Tibial artery (tissue), 1 donor: ENCODE measurements around a stretch of chr12.

- PRO-cap, result no peak
These were observed 6.8 kb downstream of the EMG1 start for GRCh38 chr12:6977280-6978078.

DNA sequence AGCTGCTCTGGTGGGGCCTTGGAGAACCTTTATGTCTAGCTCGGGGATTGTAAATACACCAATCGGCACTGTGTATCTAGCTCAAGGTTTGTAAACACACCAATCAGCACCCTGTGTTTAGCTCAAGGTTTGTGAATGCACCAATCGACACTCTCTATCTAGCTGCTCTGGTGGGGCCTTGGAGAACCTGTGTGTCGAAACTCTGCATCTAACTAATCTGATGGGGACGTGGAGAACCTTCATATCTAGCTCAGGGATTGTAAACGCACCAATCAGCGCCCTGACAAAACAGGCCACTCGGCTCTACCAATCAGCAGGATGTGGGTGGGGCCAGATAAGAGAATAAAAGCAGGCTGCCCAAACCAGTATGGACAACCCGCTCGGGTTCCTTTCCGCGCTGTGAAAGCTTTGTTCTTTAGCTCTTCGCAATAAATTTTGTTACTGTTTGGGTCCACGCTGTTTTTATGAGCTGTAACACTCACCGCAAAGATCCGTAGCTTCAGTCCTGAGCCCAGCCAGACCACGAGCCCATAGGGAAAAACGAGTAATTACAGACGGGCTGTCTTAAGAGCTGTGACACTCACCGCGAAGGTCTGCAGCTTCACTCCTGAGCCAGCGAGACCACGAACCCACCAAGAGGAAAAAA lies 19.8 kb upstream of the LPCAT3 start:
- PRO-cap, result no peak

GRCh38 chr12:7096460-7097358 lies 4.5 kb upstream of the C1R start:
- PRO-cap, result no peak

DNA sequence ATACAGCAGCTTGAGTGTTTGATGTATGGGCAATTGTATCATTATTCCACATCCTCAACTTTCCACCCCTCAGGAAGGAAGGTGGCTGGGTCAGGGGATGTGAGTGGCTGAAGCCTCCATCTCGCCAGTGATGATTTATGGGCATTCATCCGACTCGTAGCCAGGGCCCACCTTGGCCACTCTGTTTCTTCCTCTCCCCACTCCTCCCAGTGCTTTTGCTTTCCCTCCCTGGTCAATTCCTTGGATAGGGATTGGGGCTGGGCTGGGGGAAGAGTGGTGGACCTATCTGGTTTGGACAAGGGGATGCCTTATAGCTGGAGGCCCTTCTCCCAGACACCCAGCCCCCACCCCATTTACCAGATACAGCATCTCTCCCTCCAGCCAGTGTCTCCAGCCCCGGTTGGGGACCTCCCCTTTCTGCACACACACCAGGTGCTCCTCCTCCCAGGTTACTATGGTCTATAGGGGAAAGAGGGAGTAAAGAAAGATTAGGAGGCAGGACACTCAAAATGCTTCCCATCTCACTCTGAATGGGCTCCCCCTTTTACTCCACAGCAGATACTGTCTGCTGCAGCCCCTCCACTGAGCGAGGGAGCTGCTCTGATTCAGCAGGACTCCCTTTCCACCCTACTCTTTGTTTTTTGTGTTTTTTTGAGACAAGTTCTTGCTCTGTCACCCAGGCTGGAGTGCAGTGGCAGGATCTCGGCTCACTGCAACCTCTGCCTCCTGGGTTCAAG lies 4.2 kb downstream of the RBP5 start:
- PRO-cap, result no peak

DNA sequence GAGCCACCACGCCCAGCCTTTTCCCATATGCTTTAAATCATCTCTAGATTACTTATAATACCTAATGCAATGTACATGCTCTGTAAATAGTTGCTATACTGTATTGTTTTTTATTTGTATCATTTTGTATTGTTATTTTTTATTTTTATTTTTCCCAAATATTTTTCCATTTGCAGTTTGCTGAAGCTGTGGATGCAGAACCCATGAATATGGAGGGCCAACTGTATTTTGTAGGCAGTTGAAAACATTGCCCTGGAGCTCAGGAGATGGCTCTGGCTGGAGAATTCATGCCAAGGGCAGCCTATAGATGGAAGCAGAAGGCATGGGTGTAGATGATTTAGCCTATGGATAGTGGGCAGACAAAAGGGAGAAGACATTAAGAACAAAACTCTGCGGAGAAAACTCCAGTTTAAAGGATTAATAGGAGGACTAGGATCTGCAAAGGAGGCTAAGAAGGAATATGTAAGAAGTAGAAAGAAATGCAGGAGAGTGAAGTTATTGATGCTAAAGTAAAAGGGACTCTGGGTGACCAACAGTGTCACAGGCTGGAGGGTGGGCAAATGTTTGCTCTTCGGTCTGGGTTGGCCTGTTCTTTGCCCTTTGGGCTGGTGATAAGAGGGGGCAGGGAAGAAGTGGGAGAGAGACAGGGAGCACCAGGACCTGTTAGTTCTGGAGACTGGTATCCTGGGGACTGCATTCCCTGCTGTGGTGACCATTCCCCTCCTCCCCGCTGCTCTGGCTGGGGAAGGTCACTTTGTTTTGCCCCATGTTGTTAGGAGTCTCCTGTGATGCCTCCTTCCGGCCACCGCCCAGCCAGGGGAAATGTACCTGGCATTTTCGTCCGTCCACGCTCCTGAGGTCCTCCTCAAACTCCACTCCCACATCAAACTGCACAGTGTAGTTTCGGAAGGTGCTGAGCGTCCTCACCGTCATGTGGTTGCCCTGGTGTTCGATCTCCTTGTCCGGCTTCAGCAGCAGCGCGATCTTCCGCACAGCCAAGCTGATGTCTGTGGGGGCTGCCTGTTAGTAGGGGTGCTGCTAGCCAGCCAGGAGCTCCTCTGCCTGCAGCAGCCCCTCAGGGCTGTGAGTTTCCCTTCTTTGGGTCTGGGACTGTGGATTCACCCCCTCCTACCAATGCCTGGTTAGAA lies 903 bp downstream of the RBP5 start:
- PRO-cap, result no peak

DNA sequence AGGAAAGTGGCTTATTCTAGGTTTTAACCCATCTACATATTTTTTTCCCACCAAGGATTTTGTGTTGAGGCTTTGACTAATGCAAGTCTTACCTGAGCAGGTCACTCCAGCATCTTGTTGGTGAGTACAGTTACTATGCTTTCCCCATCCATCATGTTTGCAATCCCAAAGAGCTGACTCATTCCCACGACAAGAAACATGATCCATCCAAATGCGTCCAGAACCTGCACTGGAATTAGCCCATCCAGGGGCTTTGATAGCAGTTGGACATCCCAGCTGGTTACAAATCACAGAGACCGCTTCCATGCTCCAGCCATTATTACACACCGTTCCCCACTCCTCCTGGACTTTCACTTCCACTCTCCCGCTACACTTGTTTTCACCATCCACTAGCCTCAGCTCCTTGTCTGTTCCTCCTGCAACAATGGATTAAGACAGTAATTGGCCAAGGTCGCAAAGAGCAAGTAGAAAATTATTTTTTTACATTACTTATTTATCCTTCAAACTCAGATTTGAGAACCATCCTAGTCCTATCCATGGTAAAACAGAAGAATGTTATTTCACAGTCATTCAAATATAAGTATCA lies 2.4 kb downstream of the CD163 start:
- PRO-cap, result no peak

DNA sequence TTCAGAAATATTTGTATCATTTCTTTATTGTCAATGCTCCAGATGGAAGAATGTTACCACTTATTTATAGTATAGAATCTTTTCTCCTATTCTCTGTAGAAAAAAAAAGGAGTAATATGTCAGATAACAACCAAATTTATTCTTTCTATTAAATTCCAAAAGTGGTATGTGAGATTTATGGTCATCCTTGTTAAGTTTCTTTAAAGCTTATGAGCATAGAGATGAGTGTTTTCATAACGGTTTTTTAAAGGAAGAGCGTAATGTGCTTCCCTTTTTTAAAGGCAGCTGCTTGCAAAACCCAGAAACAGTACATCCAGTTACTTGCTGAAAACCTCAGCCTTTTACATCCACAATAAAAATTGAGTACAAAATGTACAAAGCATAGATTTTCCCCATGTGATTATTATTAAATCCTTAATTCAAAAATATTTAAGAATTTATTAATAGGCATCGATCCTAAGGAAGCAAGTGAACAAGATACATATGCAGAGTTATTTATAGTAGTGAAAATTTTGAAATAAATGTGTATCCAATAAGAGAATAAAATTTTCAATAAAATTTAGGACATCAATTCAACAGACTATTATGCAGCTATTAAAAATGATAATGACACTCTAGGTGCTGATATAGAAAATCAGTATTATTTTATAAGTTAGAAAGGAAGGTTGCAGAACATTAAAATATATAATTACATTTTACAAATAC lies 53.7 kb upstream of the CD163 start:
- PRO-cap, result no peak

DNA sequence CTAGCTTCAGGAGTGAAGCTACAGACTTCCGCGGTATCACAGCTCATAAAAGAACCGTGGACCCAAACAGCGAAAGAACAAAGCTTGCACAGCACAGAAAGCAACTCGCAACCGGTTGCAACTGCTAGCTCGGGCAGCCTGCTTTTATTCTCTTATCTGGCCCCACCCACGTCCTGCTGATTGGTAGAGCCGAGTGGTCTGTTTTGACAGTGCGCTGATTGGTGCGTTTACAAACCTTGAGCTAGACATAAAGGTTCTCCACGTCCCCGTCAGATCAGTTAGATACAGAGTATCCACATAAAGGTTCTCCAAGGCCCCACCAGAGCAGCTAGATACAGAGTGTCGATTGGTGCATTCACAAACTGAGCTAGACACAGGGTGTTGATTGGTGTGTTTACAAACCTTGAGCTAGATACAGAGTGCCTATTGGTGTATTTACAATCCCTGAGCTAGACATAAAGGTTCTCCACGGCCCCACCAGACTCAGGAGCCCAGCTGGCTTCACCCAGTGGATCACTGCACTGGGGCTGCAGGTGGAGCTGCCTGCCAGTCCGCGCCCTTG lies 4.4 kb upstream of the CLEC4C start:
- PRO-cap, result no peak

GRCh38 chr12:7881761-7882338 lies 9.1 kb upstream of the SLC2A14 start:
- PRO-cap, result no peak

DNA sequence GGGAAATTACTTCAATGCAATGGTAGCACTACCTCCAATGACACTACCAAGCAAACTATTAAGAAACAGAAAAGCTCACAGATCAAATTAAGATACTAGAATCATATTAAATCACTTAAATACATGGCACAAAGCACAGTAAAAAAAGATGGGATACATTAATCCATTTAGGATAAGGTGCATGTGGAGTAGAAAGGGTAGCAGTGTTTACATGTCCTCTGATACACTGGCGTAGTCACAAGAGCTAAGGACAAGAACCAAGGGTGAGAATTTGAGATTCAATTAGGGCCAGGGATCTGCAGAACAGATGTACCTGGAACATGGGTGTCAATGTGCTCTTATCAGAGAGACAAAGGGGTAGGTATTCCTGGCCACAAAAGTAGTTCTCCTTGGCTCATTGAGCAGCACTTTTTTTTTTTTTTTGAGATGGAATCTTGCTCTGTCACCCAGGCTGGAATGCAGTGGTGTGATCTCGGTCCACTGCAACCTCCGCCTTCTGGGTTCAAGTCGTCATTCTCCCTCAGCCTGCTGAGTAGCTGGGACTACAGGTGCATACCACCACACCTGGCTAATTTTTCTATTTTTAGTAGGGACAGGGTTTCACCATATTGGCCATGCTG lies 29.8 kb downstream of the SLC2A3 start:
- PRO-cap, result no peak

DNA sequence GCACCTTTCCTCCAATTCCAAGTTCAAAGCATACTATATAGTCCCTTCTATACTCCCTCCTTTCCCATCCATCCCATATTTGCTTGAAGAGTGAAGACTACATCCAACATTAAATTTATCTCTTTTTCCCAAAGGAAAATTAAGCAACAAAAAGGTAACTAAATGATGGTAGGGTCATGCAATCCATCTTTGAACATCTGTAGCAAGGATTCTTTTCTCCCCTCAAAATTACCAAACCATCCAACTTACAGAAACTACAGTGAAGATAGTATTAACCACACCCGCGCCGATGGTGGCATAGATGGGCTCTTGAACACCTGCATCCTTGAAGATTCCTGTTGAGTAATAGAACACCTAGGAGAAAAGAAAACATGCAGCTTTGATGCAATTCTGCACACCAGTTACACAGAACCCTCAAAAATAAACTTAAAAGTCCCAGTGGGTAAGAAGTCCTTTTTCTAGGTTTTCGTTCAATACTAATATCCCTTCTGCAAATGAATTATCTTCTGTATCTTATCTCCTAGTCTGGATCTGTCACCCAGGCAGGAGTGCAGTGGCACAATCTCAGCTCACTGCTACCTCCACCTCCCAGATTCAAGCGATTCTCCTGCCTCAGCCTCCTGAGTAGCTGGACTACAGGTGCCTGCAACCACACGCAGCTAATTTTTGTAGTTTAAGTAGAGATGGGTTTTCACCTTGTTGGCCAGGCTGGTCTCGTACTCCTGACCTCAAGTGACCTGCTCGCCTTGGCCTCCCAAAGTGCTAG lies 10.2 kb downstream of the SLC2A3 start:
- PRO-cap, result no peak

DNA sequence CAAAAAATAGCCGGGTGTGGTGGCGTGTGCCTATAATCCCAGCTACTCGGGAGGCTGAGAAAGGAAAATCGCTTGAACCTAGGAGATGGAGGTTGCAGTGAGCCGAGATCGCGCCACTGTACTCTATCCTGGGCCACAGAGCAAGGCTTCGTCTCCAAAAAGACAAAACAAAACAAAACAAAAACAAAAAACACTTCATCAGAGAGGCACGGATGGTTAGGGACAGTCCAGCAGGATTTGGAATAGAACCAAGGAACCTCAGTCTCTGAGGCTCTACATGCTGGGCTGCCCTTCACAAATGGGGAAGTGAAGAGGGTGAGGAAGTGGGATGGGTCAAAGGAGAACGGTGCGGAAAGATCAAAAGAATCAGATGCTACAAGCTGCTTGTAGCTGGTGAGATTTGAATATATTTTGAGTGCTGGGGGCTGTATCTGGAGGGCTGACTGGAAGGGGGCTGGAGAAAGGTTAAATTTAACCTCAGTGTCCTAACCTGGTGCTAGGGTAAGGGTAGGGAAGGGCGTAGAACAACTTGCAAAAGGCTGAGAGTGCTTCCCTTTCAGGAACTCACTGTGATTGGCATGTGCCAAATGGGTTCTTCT lies 4.5 kb downstream of the FOXJ2 start:
- PRO-cap, result no peak

DNA sequence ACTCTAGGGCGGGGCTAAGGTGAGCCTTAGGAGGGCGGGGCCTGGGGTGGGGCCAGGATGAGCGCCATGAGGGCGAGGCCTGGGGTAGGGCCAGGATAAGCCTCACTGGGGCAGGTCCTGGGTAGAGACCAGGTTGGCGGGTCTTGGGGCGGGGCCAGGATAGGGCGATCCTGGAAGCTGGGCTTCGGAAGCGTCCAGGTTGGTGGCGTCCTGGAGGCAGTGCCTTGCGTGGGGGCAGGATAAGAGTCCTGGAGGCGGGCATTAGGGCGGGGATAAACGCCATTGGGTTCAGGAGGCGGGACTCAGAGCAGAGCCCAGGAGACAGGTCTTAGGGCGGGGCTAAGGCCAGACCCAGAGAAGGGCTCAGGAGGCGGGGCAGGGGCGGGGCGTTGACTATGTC lies 15.7 kb upstream of the FAM90A1 start:
- PRO-cap, result bidirectional peak, plus-strand start at position 55 of the sequence, minus-strand start outside the sequence

GRCh38 chr12:8591215-8591420 lies 21.5 kb downstream of the AICDA start:
- PRO-cap, result no peak

DNA sequence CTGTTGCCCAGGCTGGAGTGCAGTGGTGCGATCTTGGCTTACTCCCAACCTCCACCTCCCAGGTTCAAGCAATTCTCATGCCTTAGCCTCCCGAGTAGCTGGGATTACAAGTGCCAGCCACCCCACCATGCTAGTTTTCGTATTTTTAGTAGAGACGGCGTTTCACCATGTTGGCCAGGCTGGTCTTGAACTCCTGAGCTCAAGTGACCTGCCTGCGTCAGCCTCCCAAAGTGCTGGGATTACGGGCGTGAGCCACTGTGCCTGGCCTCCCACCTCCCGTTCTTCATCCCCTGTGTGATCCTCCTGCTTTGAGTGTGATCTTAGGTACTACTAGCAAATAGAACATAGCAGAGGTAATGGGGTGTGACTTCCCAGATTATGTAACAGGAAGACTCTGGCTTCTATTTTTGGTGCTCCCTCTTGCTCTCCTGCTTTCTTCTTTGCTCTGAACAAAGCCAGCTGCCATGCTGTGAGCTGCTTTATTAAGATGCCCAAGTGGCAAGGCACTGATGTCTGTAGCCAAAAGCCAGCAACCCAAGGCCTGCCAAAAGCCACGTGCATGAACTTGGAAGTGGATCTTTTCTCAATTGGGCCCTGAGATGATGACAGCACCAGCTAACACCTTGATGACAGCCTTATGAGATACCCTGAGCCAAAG lies 5.7 kb upstream of the MFAP5 start:
- PRO-cap, result no peak

GRCh38 chr12:8680993-8682048 lies 16.5 kb upstream of the RIMKLB start:
- PRO-cap, result no peak

GRCh38 chr12:8697012-8697674 lies 648 bp upstream of the RIMKLB start:
- PRO-cap, result unidirectional peak, plus-strand start at chr12:8697414; bidirectional peak, plus-strand start at chr12:8697632, minus-strand start at chr12:8697557

- PRO-cap, result unidirectional peak, plus-strand start at chr12:8699862
These were observed 1.8 kb downstream of the RIMKLB start for GRCh38 chr12:8699606-8700066.

DNA sequence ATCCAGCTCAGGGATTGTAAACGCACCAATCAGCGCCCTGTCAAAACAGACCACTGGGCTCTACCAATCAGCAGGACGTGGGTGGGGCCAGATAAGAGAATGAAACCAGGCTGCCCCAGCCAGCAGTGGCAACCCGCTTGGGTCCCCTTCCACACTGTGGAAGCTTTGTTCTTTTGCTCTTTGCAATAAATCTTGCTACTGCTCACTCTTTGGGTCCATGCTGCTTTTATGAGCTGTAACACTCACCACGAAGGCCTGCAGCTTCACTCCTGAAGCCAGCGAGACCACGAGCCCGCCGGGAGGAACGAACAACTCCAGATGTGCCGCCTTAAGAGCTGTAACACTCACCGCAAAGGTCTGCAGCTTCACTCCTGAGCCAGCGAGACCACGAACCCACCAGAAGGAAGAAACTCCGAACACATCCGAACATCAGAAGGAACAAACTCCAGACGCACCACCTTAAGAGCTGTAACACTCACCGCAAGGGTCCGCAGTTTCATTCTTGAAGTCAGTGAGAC lies 34.2 kb upstream of the A2ML1 start:
- PRO-cap, result no peak

DNA sequence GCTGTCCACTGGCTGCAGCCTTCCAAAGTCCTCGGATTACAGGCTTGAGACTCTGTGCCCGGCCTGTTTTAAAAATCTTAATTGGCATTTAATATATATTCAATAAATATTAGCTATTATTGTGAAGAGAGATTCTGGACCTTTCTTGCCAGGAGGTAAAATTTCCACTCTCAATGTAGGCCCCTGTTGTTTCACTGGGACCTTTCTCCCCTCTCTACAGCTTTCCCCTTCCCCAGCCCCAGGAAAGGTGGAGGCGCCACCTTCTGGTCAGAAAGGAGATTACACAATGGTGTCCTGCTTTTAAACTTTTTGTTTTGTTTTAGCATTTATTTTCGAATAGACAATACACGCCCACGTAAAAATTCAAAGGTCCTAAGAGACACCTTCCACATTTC lies 23.8 kb upstream of the PHC1 start:
- PRO-cap, result no peak